Aorta (tissue), 1 donor: ENCODE measurements around the gene TDP1.

GRCh38 chr14:81315244-81315846 lies 84.8 kb downstream of the STON2 start:
- PRO-cap: no peak

DNA sequence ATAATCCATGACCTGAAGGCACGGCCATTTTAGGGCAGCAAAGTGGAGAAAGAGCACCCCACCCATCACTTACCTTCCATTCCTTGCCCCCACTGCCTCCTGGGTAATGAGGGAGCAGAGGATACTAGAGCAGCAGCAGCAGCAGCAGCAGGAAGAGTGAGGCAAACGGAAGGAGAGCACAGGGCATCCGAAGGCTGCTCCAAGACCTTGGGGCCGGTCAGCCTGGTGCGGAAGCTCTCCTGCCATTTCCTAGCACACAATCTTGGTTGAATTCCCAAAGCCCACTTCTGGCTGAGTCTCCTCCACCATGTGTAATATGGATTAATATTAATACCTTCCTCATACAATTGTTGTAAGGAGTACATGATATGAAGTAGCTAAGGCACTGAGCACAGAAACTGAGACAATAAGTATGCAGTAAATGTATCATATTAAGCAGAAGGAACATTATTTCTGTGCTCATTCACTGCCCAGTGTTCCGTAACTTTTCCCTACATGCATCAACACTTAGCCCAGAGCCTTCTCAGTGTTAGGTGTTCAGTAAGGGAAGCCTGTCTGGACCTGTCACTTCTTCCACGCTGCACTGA lies 6.8 kb downstream of the STON2 start:
- PRO-cap: no peak

- PRO-cap: no peak
These were observed 6.6 kb upstream of the STON2 start for GRCh38 chr14:81406596-81407283.

- PRO-cap: no peak
These were observed 14.3 kb downstream of the SEL1L start for GRCh38 chr14:81519288-81519758.

GRCh38 chr14:81749201-81749712 lies 215.6 kb upstream of the SEL1L start:
- PRO-cap: no peak

GRCh38 chr14:85415224-85415743 lies 114.7 kb upstream of the FLRT2 start:
- PRO-cap: no peak

- PRO-cap: no peak
These were observed 6.6 kb downstream of the FLRT2 start for GRCh38 chr14:85536236-85537232.

DNA sequence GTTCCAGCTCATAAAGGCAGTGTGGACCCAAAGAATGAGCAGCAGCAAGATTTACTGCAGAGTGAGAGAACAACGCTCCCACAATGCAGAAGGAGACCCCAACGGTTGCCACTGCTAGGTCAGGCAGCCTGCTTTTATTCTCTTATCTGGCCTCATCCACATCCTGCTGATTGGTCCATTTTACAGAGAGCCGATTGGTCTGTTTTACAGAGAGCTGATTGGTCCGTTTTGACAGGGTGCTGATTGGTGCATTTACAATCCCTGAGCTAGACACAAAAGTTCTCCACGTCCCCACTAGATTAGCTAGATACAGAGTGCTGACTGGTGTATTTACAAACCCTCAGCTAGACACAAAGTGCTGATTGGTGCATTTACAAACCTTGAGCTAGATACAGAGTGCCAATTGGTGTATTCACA lies 1088.1 kb downstream of the GALC start:
- PRO-cap: no peak

DNA sequence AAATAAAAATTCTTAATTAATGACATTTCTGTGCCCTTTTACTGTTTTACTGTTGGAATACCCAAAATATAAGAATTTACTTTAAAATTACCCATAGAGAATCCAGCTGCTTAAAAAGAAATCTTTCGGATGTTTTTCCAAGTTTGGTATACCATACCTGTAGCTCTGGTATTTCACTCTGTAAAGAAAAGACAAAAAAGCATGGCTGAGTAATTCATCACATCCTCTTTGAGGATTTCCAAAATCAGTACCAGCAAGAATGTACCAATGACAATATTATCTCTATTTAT lies 43.3 kb downstream of the GALC start:
- PRO-cap: no peak

DNA sequence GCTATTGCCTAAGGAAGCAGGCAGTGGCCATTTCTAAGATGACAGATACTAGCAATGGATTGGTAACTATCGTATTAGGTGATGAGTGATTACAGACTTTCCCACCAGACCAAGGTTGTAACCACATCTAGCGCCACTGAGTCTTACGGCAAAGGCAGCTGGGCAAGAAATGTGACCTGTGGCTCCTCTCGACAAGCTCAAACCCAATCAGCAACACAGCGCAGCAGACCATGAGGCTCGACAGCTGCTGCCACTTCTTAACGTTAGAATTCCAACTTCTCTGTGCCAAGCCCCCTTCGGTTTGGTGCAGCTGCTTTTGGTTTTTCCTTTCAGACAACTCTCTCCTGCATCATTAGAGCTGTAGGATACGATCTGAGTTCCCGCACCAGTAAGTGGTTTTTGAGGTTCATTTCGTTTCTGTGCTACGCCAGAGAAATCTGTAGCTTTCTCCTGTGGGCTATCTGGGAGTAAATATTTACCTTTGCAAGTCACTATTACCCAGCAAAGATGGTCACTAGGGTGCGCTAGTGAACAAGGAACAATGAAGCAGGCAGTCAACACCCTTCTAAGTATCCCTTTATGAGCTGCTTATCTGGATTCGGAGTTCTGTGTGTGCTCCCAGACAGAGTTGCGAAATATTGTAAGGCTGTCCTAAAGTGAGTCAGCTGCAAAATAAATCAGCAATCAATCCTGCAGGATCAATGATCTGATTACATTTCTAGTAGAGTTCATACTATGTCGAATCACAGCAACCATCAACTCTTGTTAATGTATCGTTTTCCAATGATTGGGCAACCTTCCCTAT lies 133.9 kb downstream of the KCNK10 start:
- PRO-cap: no peak

GRCh38 chr14:88322973-88323160 lies 202 bp downstream of the KCNK10 start:
- PRO-cap: no peak

DNA sequence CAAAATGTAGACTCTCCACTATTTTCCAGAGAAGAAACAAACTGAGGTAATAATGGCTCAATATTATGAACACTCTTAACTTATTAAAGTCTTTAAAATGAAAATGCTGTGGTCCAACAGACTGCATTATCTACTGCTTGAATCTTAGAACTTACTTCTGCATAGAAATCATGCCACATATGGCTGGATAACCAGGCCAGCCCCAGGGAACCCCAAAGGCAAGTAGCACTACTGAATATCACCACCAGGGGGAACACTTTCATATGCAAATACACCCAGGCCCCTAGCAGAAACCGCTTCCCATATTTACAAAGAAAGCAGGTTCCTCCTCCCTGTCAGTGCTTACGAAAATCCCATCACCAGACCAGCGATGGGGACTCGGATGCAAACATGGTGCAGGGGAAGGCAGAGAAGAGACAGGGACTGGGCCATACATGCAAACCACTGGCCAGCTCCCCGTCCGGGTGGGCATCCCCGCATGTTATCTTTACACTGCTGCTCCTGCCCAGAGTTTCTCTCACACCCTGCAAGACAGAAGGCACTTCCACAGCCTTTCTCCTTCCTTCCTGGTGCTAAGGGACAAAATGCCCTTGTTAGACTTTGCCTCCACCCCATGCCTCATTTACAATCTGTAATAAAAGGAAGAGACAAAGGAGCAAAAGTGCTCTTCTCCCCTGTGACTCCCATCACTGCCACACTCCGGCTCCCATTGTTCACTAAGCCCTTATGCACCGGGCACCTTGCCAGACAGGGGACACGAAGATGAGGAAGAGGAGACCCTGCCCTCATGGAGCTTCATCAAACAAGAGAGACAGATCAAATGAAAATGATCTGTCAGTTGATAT lies 62.5 kb downstream of the PTPN21 start:
- PRO-cap: no peak

DNA sequence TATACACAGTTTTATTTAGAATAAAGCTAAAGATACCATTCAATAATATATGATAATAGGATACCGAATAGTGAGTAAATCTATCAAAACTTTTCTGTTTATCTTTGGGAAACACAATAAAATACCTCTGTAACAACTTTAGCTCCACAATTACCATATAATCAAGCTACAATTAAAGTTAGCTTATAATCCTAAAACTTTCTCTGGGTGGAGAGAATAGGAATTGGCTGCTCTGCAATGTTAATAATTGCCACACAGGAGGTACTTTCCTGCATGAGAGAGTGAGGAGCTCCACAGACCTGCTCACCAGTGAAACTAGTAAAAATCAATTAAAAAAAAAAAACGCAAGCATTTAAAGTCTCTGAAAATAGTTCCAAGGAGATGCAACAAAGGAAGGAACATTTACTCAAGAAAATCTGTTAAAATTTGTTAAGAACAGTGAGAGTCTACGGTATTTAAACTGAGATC lies 110.6 kb downstream of the EML5 start:
- PRO-cap: no peak

GRCh38 chr14:89256946-89257320 lies 160.1 kb downstream of the FOXN3 start:
- PRO-cap: no peak

DNA sequence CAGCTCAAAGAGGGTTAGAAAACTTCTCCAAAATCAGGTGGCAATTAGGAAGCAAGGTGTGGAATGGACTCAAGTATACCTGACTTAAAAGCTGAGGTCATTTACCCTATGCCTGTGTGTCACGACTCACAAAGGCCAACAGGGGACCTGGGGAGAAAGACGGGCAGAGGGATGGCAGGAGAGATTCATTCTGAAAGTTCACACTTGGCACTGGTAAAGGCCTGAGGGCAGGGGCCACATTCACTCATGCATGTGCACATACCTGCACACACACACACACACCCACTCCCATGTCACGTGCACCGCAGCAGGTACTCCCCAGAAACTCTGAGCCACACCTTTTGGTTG lies 146.3 kb downstream of the FOXN3 start:
- PRO-cap: no peak

DNA sequence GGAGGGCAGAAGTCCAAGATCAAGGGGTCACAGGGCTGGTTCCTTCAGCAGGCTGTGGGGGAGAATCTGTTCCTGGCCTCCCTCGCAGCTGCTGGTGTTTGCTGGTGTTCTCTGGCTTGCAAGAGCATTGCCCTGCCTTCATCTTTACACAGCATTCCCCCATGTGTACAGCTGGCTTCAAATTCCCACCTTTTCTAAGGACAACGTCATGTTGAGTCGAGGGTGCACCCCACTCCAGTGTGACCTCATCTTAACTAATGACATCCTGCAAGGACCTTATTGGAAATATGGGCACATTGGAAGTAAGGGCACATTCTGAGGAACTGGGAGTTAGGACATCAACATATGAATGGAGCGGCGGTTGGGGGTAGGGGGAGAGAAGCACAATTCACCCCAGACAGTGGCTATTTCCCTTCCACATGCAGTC lies 123.6 kb downstream of the FOXN3 start:
- PRO-cap: no peak

GRCh38 chr14:89314643-89316057 lies 101.9 kb downstream of the FOXN3 start:
- PRO-cap: no peak

GRCh38 chr14:89402301-89402825 lies 14.7 kb downstream of the FOXN3 start:
- PRO-cap: no peak

GRCh38 chr14:89493161-89493463 lies 76.1 kb upstream of the FOXN3 start:
- PRO-cap: no peak

- PRO-cap: bidirectional peak, plus-strand start at chr14:89955997, minus-strand start at chr14:89955743; unidirectional peak, minus-strand start at chr14:89956505
These were observed at the start of gene TDP1 for GRCh38 chr14:89955549-89956640. Gene TDP1 (plus strand): TSS chr14:89955927.